Bronchus (tissue), 1 donor: ENCODE measurements around a stretch of chr4.

DNA sequence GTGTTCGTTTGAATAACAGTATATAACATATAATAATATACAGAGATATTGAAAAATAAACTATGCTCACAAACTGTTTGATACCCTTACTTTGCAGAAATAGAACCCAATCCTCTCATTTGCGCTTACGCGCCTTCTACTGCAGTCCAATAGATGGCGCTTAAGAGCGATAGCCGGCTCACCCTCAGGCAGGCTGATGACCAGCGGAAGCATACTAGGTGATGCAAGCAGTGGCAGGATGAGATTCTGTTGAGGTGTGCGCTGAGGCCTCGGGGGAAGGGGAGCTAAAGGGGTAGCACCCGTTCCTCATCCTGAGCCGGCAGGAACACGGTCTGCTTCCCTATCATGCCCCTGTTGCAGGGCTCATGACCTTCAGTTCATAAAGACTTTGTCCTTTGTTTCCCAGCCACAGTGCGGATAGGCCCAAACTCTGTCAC lies 628.9 kb downstream of the TLL1 start:
- PRO-cap = no peak

DNA sequence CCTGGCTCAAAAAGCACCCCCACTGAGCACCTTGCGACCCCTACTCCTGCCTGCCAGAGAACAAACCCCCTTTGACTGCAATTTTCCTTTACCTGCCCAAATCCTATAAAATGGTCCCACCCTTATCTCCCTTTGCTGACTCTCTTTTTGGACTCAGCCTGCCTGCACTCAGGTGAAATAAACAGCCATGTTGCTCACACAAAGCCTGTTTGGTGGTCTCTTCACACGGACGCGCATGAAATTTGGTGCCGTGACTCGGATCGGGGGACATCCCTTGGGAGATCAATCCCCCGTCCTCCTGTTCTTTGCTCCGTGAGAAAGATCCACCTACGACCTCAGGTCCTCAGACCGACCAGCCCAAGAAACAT lies 518.0 kb downstream of the SPOCK3 start:
- PRO-cap = no peak

DNA sequence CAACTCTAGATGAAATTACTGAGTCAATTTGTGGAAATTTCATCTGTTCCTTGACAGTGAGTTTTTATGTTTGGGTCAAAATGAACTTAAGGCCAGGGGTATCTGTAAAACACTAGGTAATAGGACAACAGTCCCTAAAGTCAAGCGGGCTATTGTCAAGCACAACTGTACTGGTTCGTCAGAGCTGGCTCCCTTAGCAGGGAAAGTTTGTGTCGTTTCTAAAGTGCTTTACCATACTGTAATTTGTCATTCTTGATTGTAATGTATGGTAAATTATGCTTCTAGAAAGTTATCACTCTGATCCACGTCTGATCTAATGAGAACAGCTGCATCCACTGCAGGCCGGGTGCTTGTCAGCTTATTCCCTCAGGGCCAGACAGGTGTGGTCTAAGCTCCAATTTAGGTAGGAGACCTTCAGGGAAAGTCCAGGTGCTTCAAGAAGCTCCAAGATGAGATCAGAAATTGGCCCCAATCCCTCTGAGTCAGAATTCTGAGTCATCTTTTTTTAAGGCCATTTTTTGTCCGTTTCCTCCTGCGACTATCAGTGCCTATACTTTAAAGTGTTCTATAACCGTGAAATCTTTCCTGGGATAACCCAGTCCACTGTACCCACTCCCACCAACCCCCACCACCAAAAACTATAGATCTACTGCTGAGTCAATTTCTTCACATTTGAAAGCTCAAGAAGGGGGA lies 92.2 kb downstream of the PALLD start:
- PRO-cap = no peak

DNA sequence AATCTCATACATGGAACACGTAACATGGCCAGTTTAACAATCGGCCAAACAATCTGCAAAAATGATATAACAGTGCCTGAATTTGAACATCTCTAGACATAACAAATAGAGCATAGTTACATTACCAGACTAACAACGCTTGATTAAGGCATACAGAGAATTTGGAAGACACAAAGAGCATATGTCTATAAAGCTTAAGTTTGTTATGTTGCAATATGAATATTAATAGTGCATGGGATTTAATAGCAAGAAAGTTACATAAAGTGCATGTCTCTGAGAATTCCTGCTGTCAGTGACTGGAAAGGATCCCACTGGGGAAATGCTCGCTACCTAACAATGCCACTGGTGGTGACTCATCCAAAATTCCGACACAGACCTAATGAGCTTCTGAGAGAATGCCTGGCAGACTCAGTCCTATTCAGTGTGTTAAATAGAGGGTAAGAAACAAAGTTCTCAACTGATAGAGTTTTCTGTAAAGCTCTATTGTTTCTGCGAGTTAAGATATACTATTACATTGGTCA lies 107.6 kb downstream of the PALLD start:
- PRO-cap = no peak

GRCh38 chr4:168815234-168815995 lies 194.6 kb downstream of the CBR4 start:
- PRO-cap = no peak

- PRO-cap = no peak
These were observed 165.4 kb downstream of the CBR4 start for GRCh38 chr4:168844259-168845459.

- PRO-cap = no peak
These were observed 96.2 kb downstream of the CBR4 start for GRCh38 chr4:168913862-168914265.

DNA sequence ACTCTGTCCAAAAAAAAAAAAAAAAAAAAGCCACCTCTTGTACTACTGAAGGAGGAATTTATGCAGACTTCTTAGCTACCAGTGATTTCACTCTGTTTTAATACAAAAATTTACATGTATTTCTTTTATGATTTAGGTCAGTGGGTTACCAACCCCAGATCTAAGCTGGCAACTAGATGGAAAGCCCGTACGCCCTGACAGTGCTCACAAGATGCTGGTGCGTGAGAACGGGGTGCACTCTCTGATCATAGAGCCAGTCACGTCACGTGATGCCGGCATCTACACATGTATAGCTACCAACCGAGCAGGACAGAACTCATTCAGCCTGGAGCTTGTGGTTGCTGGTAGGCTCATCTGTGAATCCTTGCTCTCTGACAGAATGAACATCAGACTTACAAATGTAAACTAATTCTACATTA lies 88.6 kb downstream of the CBR4 start:
- PRO-cap = no peak

- PRO-cap = no peak
These were observed 118.8 kb upstream of the CBR4 start for GRCh38 chr4:169128739-169129461.

DNA sequence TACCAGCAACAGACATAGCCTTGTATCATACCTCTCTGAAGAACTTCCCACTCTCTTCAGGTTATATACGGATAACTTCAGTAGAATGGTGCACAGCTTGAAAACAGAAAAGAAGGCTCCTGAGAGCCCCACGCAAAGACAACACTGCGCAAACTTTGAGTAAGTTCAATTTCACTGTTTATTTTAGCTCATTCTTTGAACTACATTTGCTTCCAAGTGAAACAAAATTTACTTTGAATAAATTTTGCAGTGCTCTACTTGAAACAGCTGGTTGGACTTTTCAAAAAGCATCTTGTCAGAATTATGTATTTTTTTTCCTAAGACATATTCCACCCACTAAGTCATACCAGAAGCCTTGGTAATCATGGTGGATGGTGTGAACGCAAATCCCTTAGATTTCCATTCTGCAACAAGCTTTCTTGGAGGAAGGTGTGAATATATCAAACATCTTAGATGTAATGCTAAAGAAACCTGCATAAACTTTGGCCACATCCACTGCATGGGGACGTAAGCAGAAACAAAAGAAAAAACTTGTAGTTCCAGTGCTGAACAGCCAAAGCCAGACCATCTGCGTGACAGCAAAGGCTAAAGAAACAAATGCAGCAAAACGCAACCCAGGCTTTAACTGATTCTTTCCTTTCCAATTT lies 91.1 kb downstream of the SH3RF1 start:
- PRO-cap = no peak

- PRO-cap = no peak
These were observed 49.8 kb downstream of the SH3RF1 start for GRCh38 chr4:169220770-169221460.

GRCh38 chr4:169271460-169271853 lies 701 bp upstream of the SH3RF1 start:
- PRO-cap = no peak

DNA sequence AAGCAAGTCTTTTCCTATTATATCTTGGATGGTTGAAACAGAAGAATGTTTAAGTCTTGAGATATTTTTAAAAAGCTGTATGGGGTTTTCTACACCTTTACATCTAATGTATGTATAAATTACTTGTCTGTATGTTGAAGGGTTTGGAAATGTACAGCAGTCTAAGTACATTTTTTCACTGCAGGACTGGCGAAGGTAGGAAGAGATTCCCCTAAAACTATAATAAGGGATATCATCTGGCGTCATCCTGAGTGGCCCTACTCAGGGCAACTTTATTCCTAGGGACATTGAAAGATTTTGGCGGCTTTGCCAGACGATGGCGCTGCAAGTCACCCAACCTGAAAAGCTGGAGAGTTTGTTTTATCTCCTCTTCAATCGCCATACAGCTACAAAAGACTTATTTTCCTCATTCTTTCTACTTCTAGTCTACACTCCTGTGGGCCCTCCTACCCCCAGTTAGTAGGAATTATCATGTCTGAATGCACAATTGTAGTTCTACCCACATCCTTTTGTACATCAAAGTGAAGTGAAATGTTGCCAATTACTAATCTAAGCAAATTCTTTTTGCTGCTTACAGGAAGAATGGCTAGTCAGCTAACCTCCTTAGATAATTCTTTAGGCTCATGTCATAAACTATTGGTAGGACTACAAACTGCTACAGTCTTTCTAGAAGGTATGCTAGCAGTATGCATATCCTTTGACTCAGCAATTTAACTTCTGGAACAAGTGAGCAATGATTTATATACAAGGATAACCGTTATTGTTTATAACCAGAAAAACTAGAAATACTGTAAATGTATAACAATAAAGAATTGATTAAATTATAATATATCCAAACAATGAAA lies 842 bp upstream of the NEK1 start:
- PRO-cap = no peak

DNA sequence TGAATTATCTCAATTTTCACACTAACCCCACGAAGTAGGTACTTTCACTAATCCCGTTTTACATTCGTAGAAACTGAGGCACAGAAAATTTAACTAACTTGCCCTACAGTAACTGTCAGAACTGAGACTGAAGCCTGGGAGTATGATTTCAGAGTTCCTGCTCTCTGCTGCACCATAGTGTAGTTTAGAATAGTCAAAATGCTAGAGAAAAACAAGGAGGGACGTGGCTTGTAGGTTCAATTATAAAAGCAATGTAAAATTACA lies 2.2 kb downstream of the CLCN3 start:
- PRO-cap = no peak

DNA sequence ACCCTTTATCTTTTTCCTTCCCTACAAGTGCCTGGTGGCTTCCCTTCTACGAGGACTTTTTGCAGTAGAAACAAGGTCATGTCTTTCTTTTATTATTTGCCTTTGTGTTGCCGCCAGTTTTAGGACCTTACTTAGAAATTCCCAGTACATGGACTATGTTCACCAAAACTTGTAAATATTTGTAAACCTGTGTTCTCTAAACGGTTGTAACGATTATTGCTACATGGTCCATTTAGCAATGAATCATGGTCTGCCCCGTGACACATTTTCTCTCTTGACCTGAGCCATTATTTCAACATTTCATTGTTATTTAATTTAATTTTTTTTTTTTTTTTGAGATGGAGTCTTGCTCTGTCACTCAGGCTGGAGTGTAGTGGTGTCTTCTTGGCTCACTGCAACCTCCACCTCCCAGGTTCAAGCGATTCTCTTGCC lies 110.6 kb downstream of the MFAP3L start:
- PRO-cap = no peak

DNA sequence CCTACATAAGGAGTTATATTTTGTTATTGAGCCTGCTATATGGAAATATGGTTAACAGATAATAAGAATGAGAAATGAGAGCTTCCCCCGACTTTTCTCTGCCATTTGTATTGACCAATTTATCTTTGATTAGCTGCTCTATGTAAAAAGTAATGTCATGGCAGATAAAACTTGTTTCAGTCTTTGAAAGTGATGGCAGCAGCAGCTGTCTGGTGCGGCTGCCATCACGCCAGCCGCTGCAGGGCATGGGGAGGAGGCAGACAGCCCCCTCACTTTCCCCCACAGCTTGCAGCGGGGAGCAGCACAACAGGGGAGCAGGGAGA lies 13.6 kb upstream of the MFAP3L start:
- PRO-cap = no peak

GRCh38 chr4:170088649-170089124 lies 1.1 kb downstream of the AADAT start:
- PRO-cap = no peak

DNA sequence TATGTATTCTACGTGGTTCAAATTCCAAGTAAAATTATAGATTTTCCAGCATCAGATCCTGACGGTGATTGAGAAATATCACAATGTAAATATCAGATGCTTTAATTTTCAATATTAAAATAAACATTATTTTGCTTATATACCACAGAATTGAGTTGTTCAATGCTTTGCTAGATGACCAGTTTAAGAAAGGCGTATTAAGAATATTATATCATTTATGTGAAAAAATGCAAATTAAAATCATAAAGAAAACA lies 733.2 kb upstream of the GALNTL6 start:
- PRO-cap = no peak

DNA sequence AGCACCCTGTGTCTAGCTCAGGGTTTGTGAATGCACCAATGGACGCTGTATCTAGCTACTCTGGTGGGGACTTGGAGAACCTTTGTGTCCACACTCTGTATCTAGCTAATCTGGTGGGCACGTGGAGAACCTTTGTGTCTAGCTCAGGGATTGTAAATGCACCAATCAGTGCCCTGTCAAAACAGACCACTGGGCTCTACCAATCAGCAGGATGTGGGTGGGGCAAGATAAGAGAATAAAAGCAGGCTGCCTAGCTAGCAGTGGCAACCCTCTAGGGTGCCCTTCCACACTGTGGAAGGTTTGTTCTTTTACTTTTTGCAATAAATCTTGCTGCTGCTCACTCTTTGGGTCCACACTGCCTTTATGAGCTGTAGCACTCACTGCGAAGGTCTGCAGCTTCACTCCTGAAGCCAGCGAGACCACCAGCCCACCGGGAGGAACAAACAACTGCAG lies 514.3 kb upstream of the GALNTL6 start:
- PRO-cap = no peak

DNA sequence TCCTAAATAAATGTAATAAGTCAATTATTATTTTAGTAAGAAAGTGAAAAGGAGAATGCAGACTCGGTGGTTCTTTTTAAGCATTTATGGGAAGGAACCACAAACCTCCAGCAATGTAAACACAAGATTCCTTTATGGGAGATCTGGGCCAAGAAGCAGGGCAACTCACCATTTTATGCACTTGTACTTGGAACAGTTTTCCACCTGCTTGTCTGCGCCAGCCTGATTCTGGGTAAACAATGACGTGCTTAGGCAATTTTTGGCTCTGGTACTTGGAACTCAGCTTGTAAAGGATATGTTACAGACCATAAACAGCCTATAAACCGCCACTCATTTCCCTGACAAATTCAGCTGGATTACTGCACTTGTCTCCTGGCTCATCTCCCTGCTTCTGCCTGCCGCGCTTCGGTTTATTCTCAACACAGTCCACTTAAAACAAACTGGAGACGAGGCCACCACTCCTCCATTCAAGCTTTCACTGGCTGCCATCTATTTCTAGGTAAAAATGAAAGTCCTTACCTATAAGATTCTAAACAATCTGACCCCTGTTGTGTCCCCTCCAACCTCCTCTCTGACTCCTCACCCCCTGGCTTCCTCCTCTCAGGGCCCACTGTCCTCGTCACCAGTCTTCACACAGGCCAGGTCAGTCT lies 206.0 kb upstream of the GALNT7 start:
- PRO-cap = bidirectional peak, plus-strand start at position 439 of the sequence, minus-strand start at position 183 of the sequence